PC-3 (cell line): ENCODE measurements around the genes ZAR1, DCUN1D4, LRRC66 and SCFD2.

GRCh38 chr4:47830910-47831702 lies 6.8 kb downstream of the CORIN start:
- RAMPAGE, long total RNA, result no peak

DNA sequence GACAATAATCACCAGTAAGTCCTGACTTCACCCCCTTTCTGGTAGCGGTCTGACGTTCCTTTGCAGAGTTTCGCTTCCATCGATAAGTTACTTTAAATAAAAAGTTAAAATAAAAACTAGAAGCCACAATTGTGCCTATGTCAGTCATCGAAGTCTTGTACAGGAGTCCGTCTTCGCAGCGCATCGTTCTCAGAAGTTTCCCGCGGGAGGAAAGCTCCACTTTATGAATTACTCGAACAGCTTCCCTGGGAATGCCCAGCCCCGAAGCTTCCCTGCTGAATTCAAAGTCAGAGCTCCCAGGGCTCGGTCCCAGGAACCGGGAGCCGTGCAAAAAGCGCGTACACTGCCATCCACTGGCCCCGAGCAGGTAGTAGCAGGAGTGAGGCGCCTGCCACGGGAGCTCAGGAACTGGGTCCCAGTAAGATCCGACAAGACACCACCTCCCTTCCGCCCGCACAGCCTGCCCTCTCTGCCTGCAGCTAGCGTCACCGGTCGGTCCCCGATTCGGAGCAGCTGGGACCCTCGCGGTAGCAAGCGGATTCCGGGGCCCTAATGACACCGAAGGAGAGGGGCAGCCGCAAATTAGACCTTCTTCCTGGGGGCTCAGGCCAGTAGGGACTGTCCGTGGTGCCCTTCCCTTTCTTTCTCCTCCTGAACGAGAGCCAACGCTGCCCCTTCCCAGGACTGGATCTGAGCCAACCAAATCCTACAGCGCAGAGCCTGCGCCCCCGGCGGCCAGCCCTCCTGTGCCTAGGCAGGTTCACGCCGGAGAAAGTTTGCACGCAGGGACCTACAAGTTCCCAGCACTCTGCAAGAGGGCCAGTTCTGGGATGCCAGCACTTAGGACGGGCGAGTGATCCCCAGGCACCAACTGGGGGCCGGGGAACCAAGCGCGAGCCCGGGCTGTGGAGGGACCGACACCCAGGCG lies 1.2 kb downstream of the CORIN start:
- RAMPAGE, long total RNA, result no peak

DNA sequence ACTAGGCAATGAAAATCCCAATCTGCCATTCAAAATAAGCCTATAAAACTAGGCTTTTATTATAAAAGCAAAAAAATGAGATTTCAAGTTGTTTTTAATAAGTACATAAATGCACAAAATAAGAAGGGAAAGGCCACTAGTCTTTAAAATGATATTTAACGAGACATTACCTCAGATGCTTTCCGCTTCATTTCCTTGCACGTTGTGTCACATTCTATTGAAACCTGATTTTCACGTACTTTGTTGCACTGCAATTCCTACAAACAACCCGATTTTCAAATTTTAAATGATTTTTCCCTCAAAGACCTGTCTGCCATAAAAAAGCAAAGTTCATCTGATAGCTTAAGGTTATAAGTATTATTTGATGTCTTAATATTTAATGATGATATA lies 13.8 kb upstream of the CORIN start:
- RAMPAGE, long total RNA, result no peak

GRCh38 chr4:47913374-47914418 lies 687 bp downstream of the NFXL1 start:
- RAMPAGE, long total RNA, result no peak

- RAMPAGE, long total RNA, result no peak
Observed at GRCh38 chr4:48058450-48059112, 42.0 kb downstream of the NIPAL1 start.

DNA sequence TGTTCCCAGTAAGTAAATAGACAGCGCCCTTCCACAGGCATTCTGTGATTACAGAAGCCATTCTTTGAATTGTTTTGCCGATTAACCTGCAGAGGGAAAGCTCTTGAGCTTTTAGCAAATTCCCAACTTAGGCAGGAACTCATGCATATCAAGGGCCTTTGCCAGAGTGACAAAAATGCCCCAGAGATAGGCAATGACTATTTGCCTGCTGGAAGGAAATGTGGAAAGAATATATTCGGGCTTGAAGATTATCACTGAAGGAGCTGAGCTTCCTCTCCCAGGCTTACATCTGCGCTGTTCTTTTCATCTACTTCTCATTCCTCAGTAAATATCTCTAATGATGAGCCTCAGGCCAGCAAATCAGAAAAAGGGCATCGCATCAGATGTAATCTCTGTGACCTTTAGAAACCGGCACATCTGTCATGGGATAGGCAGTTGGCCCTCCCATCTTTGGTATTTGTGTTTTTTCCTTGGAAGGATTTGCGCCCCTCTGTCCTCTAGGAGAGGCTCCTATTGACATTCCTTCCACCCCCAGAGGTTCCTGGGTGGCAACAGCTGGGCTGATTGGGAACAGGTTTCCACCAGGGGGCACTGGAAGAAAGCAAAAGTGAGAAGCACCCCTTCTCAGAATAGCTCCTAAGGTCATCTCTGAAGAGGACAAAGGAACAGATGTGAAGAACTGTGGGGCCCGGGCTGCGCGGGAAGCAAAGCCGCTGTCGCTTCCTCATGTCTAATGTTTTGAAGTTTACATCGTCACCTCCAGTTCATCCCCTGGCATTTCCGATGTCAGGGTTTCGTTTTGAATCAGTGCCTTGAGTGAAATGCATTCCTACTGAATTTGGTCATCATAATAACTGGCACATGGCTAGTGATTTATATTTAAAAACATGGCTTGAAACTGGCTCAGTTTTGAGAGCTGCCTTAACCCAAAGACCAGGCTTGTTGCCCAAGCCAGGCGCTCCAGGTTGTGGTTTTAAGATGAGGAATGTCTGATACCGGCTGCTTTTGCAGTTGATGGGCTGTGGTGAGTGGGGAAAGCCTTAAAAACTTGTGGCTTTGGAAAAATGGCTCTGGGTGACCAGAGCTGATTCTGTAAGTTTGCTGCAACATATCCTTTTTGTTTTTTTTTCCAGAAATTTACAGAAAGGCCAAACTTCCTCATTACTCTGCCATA lies 6.3 kb downstream of the TXK start:
- RAMPAGE, long total RNA, result no peak

DNA sequence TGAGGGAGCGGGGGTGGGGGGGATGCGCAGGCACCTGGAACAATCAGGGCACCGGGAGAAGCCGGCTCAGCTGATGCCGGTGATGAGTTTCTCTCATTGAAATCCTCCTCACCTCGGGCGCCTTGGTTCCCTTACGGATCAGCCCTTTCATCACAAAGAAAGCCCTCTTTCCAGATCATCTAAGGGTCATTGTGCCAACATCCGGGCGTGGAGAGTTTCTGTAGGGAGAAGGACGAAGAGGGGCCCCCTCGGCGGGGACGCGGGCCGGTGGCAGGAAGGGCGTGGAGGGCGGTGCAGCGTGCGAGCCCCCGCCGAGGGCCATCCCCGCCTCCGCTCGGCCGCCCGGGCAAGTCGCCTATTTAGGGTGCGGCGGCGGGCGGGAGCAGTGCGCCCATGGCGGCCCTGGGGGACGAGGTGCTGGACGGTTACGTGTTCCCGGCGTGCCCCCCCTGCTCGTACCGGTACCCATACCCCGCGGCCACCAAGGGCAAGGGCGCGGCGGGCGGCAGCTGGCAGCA lies at the start of gene ZAR1:
TSS of gene ZAR1 (plus strand) at position 354 of the 518 bp plus-strand sequence.
- RAMPAGE, long total RNA, result no peak

DNA sequence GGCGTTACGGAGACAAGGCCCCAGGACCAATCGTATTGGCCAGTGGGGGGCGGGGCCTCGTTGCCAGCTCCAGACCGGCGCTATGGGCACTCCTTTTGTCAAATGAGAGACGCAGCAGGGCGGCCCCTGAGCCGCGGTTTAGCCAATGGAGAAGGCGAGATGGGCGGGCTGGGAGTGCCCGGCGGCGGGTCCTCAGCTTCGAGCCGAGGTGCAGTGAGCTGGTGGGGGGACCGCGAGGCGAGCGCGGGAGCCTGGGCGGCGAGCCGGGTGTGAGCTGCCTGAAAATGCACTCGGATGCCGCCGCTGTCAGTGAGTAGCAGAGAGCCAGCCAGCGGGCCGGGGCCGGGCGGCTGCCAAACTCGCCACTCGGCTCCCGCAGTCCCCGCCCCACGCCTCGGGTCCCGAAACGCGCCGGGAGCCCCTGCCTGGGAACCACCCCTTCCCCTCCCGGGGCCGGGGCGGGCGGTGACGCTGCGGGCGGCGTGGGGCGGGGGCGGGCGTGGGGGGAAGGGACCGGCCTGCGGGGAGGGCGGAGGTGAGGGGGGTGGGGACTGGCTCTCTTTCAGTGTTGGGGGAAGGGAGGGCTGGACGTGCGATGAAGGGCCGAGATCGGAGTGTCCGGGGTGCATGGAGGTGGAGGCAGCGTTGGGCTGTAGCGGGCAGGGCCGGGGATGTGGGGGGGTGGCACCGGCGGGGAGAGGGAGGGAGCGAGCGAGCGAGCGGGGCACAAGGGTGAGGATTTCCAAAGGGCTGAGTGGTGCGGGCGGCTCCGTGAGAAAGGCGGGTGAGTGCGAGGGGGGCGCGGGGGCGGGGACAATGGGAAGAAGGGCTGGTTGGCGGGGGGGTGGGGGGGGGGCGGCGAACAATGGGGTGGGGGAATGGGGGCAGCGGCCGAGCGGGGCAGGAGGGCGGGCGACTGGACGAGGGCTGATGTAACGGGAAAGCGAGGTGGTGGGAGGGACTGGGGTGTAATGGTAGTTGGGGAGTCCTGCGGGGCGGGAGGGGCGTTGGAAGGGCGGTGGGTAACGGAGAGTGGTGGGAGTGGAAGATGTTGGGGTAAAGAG lies at the start of gene DCUN1D4:
TSS of gene DCUN1D4 (plus strand) at position 195 of the 1,064 bp plus-strand sequence.
- RAMPAGE, long total RNA, result no peak

GRCh38 chr4:51855648-51856197 lies 12.8 kb downstream of the DCUN1D4 start:
- RAMPAGE, long total RNA, result no peak

- RAMPAGE, long total RNA, result no peak
Observed at GRCh38 chr4:51909203-51909705, 66.3 kb downstream of the DCUN1D4 start.

GRCh38 chr4:52020296-52020705 lies at the start of gene LRRC66:
LRRC66 (minus strand) TSS chr4:52020363.
- RAMPAGE, long total RNA, result no peak

GRCh38 chr4:52652061-52652553 lies 7.0 kb downstream of the USP46 start:
- RAMPAGE, long total RNA, result no peak

DNA sequence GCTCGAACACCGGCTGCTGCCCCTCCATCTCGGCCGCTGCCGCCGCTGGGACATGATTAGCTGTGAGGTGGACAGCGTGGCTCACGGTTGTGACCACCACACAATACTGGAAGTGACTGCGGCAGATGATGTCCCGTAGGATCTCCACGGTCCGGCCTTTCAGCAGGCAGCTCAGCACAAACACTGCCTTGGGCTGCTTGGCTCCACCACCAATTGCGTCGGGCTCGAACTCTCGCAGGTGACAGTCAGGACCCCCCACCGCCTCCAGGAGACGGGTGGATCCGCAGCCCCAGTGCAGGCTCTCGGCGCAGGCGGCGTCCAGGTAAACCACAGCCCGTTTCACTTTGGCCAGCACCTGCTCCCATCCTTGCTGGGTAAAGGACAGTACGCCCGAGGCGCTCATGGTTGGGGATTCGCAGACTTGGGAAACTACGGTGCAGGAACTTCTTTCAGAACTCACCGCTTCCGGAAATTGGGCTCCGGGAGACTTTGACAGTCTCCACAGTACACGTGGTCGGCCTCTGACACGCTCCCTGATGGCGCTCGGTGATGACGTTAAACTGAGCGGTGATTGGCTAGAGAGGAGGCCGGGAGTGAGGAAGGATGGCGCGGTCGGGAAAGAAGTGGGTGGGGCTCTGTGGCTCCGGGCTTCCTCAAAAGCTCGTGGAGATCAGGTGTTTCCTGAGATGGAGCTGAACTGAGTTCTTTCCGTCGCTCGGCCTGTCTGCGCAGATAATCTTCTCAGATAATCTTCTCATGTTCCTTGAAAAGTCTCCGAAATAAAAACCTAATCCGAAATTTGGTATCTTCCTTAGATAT lies at the start of gene SCFD2:
TSS of gene SCFD2 (minus strand) at position 523 of the 819 bp plus-strand sequence.
- RAMPAGE, long total RNA, result start-site peak on the minus strand centred at position 494 of the sequence, 66 bp wide, 33 and 25 reads in 2 replicates

- RAMPAGE, long total RNA, result no peak
Observed at GRCh38 chr4:53401324-53401818, 23.9 kb downstream of the FIP1L1 start.

- RAMPAGE, long total RNA, result no peak
Observed at GRCh38 chr4:53452726-53453430, 75.4 kb downstream of the FIP1L1 start.

- RAMPAGE, long total RNA, result no peak
Observed at GRCh38 chr4:53522018-53522843, 69.1 kb downstream of the LNX1 start.

DNA sequence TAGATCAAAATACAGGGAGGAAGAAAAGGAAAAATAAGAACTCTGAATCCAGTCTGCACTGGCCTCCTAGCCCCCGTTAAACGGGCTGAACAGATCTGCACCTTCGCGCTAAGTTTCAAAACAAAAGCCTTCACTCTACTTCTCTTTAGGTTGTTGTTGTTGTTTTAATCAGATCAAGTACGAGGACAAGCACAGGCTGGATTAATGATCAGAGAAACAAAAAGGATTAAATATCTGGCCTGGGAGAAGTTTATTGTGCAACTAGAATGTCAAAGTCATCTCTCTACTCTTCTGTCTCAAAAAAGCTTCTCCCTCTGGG lies 375 bp downstream of the LNX1 start:
- RAMPAGE, long total RNA, result no peak

GRCh38 chr4:53591999-53592553 lies 790 bp upstream of the LNX1 start:
- RAMPAGE, long total RNA, result no peak

- RAMPAGE, long total RNA, result no peak
Observed at GRCh38 chr4:53695493-53696419, 104.5 kb upstream of the LNX1 start.

DNA sequence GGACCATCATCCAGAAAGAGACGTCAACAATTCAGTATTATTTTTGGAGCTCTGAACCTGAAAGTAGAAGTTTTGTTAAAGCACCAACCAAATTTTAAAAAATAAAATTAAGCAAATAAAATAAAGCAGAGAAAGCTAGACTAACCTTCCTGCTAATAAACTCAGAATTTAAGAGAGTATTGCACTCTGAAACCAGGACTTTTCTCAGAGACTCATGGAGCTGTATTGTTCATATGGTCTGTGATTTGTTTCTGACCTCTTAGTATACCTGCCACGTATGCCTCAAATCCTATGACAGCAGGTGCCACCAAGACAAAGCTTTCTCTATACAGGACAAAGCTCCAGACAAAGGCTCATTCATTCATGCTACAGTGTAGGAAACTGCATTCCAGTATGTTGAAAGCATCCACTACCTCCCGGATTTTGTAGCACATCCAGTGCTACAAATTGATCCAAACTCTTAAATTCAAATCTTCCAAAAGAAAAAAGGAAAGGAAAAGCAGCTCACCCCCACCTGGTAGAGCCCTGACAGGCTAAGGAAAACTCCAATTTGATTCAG lies 178.4 kb downstream of the CHIC2 start:
- RAMPAGE, long total RNA, result no peak